Right lobe of liver (tissue), 4 donors: ENCODE measurements around a stretch of chr9.

DNA sequence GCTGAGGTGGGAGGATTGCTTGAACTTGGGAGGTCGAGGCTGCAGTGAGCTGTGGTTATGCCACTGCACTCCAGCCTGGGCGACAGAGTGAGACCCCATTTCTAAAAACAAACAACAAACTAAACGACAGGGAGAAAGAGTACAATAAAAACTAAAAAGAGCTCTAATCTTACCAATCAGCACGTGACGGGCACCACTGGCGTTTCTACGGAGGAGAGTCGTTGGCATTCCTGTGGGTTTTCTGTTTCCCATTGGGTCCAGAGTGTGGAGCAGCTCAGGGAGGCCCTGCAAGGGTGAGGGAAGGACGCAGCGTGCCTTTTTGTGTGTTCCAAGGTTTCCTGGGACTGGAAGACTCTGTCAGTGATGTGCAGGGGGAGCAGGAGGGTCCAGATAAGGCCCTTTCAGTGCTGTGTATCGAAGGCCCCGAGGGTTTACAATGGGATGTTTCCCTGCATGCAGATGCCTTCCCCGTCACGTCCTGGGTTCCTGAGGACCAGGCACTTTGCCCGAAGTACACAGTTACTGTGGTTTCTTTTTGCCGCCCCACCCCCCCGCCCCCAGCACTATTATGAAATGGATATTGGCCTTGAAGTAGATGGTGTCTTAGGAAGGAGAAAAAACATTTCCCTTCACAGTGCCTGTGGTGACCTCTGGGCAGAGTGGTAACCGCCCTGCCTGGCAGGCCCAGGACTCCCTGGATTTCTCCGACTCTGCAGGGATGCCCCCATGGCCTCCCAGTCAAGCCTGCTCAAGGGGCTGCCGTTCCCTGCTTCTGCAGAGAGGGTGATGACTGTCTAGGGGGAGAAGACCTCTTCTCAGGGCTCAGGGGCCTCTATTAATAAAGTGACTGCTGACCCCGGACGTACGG is 35.9 kb downstream of the WDR5 start:
- PRO-cap, 4 experiments = peak in 2 of 4 experiments; most common plus-strand start position 632 of the sequence (in 1); most common minus-strand start position 438 of the sequence (in 2)
- RAMPAGE, long total RNA, 2 experiments = no peak in any of the 2 experiments

- PRO-cap, 4 experiments = peak in 2 of 4 experiments; most common plus-strand start chr9:134215257 (in 1); most common minus-strand start chr9:134214964 (in 1)
- RAMPAGE, long total RNA, 2 experiments = no peak in any of the 2 experiments
Observed at GRCh38 chr9:134214799-134215542, 79.1 kb downstream of the WDR5 start.

- PRO-cap, 4 experiments = peak in 4 of 4 experiments; most common plus-strand start chr9:134216965 (in 4)
- RAMPAGE, long total RNA, 2 experiments = no peak in any of the 2 experiments
Observed at GRCh38 chr9:134216921-134217307, 81.0 kb downstream of the WDR5 start.

DNA sequence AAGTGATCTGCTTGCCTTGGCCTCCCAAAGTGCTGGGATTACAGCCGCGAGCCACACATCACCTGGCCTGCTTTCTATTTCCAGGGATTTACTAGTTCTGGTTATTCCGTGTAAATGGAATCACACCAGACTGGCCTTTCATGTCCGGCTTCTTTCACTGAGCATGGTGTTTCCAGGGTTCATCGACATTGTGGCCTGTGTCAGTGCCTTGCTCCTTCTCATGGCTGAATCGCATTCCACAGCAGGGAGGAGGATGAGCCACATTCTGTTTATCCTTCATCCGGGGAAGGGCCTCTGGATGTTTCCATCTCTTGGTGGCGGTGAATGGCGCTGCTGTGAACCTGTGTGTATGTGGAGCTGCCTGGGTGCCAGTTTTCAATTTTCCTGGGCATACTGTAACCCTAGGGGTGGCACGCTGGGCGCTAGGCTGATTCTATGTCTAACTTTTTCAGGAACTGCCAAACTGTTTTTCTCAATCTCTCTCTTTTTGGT is 87.2 kb downstream of the WDR5 start:
- PRO-cap, 4 experiments = peak in 2 of 4 experiments; most common plus-strand start position 234 of the sequence (in 1); most common minus-strand start position 192 of the sequence (in 2)
- RAMPAGE, long total RNA, 2 experiments = no peak in any of the 2 experiments

DNA sequence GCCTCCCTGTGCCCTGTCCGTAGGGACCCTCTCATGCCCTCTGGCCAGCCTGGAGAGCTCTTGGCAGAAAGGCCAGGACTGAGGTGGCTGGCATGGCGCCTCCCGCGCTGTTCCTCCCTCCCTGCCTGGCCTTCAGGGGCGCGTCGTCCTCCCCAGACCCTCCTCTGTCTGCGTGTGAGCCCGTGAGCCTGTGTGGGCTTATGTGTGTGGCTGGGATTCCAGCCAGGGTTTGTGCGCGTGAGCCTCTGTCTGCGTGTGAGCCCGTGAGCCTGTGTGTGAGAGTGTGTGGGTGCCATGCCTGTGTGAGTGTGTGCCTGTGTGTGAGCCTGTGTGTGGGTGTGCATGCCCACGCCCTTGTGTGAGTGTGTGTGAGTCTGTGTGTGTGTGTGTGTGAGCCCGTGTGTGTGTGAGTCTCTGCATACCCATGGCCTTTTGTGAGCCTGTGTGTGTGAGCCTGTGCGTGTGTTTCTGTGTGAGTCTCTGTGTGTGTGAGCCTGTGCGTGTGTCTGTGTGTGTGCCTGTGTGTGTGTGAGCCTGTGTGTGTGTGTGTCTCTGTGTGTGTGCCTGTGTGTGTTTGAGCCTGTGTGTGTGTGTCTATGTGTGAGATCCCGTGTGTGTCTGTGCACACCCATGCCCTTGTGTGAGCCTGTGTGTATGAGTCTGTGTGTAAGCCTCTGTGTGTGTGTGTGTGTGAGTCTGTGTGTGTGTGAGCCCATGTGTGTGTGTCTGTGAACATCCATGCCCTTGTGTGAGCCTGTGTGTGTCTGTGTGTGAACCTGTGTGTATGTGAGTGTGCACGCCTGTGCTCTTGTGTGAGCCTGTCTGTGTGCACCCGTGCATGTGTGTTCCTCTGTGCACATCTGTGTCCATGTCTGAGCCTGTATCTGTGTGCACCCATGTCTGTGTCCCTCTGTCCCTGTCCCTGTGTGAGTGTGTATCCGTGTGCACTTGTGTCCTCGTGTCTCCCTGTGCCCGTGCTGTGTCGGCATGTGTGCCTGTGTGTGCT is 13.2 kb downstream of the RXRA start:
- PRO-cap, 4 experiments = peak in 2 of 4 experiments; most common minus-strand start position 170 of the sequence (in 1)
- RAMPAGE, long total RNA, 2 experiments = no peak in any of the 2 experiments

DNA sequence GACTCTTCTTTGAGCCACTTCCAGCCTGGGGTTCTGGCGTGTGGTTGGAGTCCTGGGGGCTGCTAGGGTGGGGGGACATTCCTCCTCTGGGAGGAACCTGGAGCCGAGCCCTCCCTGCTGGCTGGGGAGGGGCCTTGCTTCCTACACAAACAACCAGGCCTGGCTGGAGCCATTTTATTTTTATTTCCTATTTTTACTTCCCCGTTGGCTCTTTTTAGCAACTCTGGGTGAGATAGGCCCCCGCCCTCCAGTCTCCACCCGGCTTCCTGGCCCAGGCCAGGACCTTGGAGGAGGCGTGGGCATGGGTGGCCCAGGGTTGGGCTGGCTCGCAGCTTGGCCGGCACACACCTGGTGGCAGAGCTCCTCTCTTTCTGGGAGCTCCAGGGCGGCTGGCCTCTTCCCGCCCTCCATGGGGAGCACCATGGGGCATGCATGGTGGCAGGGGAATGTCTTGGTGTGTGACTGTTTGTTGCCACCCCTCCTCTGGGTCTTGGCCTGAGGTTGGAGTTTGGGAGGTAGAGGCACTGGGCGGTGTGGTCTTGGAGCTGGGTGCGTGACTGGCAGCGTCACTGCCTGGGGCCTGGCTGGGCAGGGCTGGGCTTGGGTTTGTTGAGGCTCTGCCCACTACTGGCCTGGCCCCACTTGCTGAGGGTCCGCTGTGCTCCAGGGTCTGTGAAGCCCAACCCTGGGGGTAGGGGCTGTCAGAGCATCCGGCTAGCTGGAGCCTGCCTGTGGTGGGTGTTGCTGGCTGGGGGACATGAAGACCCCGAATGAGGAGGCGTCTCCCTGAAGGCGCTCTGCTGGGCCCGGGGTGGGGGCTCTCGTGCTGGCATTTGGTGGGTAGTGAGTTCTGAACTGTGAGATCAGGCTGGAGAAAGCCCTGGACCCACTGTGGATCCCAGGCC is 15.3 kb downstream of the RXRA start:
- PRO-cap, 4 experiments = no peak in any of the 4 experiments
- RAMPAGE, long total RNA, 2 experiments = no peak in any of the 2 experiments

DNA sequence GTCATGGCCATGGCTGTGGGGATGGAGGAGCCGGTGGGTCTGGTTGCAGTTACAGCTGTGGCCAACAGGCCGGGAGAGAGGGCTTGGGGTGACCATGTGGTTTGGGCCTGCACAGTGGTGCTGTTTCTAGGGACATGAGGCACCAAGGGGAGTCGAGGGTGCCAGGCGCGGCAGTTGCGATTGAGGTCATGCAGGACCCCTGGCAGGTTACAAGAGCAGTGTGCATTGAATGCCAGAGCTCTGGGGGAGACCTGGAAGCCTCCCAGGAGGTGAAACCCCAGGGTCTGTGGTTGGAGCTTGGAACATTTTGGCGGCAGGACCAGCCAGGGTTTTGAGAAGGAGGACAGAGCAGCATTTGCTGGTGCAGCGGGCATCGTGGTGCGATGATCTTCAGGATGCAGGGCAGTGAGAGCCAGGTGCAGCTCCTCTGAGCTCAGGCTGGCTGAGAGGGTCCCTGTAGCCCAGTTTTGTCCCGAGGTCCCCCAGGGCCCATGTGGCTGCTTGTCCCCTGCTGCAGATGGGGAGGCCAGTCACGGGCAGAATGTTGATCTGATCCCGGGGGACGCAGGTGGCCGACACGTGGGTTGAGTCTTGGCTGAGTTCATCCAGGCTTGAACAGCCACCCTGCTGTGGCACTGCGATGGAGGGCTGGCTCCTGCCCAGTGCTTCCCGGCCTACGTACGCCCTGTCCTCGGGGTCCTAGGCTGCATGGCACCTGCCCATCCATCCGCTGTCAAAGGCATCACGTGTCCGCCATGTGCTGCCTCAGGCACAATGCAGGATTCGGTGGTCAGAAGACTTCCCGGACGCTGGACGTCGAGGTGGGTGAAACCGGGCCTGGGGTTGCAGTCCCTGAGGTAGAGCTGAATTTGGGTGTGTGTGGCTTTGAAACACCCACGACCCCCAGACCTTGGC is 22.0 kb downstream of the RXRA start:
- PRO-cap, 4 experiments = no peak in any of the 4 experiments
- RAMPAGE, long total RNA, 2 experiments = no peak in any of the 2 experiments

DNA sequence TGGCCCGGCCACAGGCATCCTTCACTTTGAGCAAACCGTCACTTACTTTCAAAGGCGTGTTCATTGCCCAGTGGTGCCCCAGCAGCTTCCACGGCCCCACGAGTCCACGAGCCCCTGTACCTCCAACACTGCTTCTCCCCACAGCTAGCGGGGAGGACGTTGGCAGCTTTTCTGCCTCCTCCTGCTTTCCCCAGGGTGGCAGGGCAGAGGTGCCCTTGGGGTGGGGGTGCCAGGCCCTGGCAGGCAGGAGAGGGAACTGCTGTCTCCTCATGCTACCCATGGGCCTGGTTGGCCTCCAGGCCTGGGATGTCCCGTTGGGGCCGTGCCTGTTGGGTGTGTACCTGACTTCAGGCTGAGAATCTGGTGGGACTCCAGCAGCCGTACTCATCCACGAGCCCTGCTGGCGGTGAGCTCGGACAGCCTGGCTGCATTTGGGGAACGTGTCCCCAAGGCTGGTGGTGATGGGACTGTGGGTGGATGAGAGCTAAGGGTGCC is 27.3 kb downstream of the RXRA start:
- PRO-cap, 4 experiments = no peak in any of the 4 experiments
- RAMPAGE, long total RNA, 2 experiments = no peak in any of the 2 experiments

GRCh38 chr9:134357560-134358458 is 31.6 kb downstream of the RXRA start:
- PRO-cap, 4 experiments = peak in 4 of 4 experiments; most common plus-strand start chr9:134357987 (in 2); most common minus-strand start chr9:134357653 (in 3)
- RAMPAGE, long total RNA, 2 experiments = no peak in any of the 2 experiments

GRCh38 chr9:134369645-134370430 is 43.6 kb downstream of the RXRA start:
- PRO-cap, 4 experiments = peak in 4 of 4 experiments; most common plus-strand start chr9:134370337 (in 3); most common minus-strand start chr9:134369780 (in 3)
- RAMPAGE, long total RNA, 2 experiments = no peak in any of the 2 experiments

GRCh38 chr9:134409913-134410810 is 83.9 kb downstream of the RXRA start:
- PRO-cap, 4 experiments = peak in 2 of 4 experiments; most common plus-strand start chr9:134410172 (in 1); most common minus-strand start chr9:134410279 (in 2)
- RAMPAGE, long total RNA, 2 experiments = no peak in any of the 2 experiments

DNA sequence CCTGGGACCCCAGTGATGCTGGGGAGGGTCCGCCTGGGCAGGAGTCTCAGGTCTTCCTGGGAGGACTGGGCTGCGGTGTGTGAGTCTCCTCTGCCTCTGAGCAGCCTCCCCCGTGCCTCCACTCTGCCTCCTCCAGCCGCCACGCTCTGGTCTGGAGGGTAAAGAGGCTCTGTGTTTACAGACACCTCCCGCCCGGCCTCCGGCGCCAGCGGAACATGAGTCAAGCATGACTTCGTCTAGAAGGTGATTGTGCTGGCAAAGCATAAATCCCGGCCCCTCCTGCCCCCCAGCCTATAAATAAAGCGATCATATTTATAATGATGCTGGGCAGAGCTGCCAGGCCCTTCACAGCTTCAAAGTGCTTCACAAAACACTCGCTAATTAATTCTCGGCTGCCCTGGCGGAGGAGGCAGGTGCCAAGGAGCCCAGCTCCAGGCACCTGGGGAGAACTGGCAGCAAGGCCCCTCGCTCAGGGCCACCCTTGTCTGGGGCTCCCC is 87.6 kb downstream of the RXRA start:
- PRO-cap, 4 experiments = peak in 1 of 4 experiments; most common minus-strand start position 148 of the sequence (in 1)
- RAMPAGE, long total RNA, 2 experiments = no peak in any of the 2 experiments

- PRO-cap, 4 experiments = peak in 1 of 4 experiments; most common plus-strand start chr9:134419414 (in 1)
- RAMPAGE, long total RNA, 2 experiments = no peak in any of the 2 experiments
Observed at GRCh38 chr9:134419344-134420112, 93.3 kb downstream of the RXRA start.

GRCh38 chr9:134430829-134431477 is 104.7 kb downstream of the RXRA start:
- PRO-cap, 4 experiments = peak in 2 of 4 experiments; most common plus-strand start chr9:134431026 (in 2)
- RAMPAGE, long total RNA, 2 experiments = no peak in any of the 2 experiments

GRCh38 chr9:134440082-134441069 is 114.1 kb downstream of the RXRA start:
- PRO-cap, 4 experiments = peak in 2 of 4 experiments; most common plus-strand start chr9:134440602 (in 1)
- RAMPAGE, long total RNA, 2 experiments = no peak in any of the 2 experiments

DNA sequence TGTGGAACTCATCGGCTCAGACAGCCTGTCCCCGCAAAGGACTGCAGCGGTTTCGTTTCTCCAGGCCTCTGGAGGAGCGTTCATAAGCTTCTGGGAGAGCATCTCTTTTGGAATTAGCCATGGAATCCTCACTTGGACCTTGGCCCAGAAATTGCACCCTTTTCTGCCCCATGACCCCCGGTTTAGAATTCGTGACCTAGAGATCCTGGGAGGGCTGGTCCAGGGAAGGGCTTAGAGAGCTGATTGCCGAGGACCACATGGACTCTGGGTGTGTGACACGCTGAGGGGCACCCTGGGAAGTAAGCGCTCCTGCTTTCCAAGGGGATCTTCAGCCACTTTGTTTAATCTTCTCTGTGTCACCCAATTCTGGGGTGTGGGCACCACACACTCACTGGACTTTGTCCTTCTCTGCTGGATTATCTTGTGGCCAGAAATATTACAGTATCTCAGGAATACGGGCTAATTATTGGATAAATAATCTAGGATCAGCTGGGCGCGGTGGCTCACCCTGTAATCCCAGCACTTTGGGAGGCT is 50.8 kb downstream of the COL5A1 start:
- PRO-cap, 4 experiments = peak in 1 of 4 experiments; most common minus-strand start position 65 of the sequence (in 1)
- RAMPAGE, long total RNA, 2 experiments = no peak in any of the 2 experiments

GRCh38 chr9:134699797-134700321 is 58.3 kb downstream of the COL5A1 start:
- PRO-cap, 4 experiments = no peak in any of the 4 experiments
- RAMPAGE, long total RNA, 2 experiments = no peak in any of the 2 experiments

- PRO-cap, 4 experiments = no peak in any of the 4 experiments
- RAMPAGE, long total RNA, 2 experiments = no peak in any of the 2 experiments
Observed at GRCh38 chr9:134709454-134709986, 67.9 kb downstream of the COL5A1 start.

GRCh38 chr9:134825554-134826008 is 55.0 kb upstream of the FCN2 start:
- PRO-cap, 4 experiments = no peak in any of the 4 experiments
- RAMPAGE, long total RNA, 2 experiments = no peak in any of the 2 experiments

GRCh38 chr9:135103336-135103674 is 15.8 kb downstream of the OLFM1 start:
- PRO-cap, 4 experiments = no peak in any of the 4 experiments
- RAMPAGE, long total RNA, 2 experiments = no peak in any of the 2 experiments